Mammary microvascular endothelial cell (primary cell): ENCODE data around the genes CACNA1E, RGS8, LAMC1 and NMNAT2.

GRCh38 chr1:180217385-180217793 lies 12.7 kb upstream of the LHX4 start:
- RAMPAGE, long total RNA: no peak

DNA sequence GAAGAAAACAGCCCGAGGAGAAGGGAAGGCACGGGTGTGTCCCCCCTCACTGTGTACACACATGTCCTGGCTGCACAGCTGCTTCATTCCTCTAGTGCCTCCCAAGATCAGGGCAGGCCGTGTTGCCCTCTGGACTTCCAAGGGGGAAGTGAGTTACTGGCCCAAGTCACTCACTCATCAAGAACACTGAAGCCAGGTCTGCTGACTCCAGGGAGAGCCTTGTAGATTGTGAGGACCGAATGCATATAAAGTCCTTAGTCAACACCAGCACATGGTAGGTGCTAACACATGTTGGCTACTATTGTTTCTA lies 39.8 kb downstream of the LHX4 start:
- RAMPAGE, long total RNA: no peak

DNA sequence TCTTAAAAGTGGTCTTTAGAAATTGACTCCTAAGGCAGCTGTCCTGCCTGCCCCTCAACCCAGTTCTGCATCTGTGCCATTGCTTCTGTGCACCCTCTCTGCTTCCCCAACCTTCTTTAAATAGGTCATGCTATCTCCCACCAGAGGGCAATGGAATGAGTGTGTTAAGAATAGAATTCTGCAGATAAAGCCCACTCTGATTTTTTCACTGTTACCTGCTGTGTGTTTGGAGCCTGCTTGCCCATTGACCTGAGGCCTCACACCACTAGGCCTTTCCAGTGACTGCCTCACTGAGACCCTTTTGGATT lies 44.6 kb upstream of the ACBD6 start:
- RAMPAGE, long total RNA: no peak

GRCh38 chr1:180953128-180953732 lies 40.5 kb downstream of the KIAA1614 start:
- RAMPAGE, long total RNA: no peak

DNA sequence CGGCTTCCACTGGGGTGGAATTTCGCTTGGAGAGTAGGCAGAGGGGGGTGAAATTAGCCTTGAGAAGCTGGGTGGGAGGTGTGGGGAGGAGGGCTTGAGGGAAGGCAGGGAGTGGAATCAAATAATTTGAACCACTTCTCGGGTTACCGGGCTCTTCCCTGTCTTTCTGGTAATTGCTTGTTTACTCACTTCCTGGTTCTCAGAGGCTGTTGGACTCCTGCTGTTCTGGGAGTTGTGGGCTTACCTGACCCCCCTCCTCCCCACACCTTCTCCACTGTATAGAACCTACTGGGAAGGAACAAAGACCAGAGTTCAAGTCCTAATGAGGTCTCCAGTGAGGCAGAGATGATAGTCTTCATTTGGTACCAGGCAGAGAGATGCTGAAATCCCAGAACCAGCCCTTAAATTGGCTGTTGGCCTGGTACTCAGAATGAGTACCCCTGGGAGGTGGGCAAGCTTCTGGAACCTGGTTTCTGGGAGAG lies 13.5 kb downstream of the IER5 start:
- RAMPAGE, long total RNA: no peak

GRCh38 chr1:181483429-181483750 lies at the start of gene CACNA1E:
CACNA1E (plus strand) TSS chr1:181483517.
- RAMPAGE, long total RNA: no peak

GRCh38 chr1:181501051-181501404 lies 17.7 kb downstream of the CACNA1E start:
- RAMPAGE, long total RNA: no peak

DNA sequence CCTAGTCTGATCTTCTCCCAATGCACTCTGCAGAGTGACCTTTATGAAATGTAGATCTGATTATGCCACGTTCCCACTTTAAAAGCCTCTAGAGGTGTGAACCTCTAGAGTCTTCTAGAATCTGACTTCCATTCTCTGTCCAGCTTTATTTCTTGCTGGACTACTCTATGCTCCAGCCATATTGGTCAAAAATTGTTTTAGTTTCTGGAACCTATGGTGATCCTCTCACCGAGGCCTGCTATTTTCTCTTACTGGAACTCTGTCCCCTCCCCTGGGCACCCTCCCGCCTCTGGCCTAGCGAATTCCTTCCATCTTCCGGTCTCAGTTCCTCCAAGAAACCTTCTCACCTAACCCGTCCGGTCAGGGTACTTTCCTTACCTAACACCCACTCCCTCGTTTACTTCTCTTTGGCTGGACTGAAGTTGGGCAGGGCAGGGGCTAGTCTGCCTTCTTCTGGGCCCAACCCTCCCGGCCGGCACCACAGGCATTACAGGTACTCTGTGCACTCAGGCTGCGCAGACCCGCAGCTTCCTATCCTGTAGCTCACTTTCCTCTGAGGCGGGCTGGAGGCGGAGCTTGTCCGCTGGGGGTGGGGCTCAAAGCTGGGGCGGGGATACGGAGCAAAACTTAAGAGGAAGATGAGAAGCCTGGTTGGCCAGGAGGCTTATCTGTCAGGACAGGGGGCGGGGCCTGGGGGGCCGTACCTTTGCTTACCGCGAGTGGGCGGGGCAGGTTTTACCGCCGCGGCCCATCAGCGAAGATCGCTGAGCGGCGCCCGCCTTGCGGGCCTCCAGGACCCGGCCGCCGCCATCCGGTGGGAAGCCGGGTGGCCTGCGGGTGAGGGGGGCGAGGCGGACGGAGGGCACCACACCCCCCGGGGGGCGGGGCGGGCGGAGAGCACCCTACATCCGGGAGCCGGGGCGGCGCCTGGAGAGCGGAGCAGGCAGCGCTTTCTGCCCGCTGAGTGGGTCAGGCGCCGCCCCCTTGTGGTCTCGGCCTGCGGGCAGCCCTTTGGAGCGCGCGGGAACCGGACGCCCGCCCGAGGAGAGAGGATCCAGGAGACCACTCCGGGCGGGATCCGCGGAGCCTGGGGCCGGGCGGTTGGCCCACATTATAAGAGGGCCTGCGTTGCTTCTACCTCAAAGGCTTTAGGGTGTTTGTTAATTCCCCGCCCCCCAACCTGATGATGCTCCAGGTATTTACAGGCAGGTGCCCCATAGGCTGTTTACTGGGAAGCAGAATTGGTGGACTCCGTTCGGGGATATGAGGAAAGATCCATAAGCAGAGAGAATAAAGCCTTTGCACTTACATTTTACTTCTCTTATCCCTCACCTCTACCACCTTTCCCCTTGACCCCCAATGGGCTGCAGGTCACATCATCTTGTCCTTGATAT lies 31.9 kb downstream of the ZNF648 start:
- RAMPAGE, long total RNA: no peak

DNA sequence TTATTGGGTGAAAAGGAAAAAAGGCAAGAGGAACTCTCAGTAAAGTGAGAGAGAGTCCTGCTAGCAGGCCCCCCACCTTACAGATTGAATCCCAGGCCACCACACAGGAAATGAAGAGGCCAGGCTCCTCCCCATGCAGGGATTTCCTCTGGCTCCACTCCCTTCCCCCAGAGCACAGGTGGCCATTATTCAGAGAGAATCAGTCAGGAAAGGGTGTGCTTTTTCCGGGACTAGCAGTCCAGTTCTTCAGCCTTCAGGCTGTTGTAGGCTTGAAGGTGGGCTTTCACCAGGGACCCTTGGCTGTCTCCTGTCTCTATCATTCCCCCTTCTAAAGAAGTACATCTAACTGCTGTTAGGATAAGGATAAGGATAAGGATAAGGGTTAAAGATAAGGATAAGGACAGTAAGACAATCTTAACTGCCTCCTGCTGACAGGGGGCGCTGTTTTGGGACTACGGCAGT lies 26.3 kb downstream of the ZNF648 start:
- RAMPAGE, long total RNA: no peak

DNA sequence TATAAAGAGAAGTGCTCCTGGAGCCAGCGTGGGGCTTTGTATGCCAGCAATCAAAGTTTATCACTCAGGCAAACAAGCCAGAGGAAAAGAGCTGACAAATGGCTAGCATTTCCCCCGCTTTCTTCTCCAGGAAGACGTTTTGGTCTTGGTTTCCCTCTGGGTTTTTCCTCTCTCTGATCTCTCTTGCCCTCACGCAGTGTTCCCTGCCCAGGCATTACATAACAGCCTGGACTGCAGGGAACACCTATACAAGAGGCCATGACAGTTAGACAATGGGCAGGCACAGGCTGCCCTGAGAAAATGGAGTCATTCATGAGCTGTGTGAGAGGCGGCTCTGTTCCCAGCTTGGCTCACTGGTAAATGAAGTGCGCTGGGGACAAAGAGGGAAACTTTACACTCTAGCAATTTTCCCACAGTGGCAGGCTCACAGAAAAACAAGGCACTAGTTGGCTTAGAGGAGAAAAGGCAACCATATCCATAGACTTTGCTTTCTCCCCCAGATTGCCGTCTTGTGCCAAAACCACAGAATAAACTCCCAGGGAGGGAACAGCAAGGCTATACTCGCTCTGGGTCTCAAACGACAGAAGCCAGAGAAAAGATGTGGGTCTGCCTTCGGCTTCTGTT lies 52.7 kb upstream of the ZNF648 start:
- RAMPAGE, long total RNA: no peak

- RAMPAGE, long total RNA: no peak
Observed at GRCh38 chr1:182148805-182149164, 87.3 kb upstream of the ZNF648 start.

GRCh38 chr1:182259475-182260055 lies 132.0 kb downstream of the GLUL start:
- RAMPAGE, long total RNA: no peak

- RAMPAGE, long total RNA: no peak
Observed at GRCh38 chr1:182684270-182684915, at the start of gene RGS8. RGS8 (minus strand) TSS chr1:182684587.

DNA sequence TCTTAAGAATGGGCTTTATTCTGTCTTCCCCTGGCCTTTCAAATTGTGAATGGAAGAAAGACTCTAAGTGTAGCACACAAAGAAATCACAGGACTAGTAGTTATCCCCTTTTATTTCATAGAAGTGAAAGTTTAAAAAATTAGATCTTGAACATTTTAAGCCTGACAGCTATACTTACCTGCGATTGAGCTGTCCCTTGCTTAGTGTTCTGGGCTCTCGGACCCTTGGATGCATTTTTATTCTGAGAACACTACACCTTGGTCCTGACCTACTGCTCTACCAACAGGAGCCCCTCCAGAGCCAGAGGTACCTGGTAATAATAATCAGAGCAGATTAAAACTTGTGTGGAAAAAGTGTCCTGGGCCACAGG lies 14.8 kb downstream of the NPL start:
- RAMPAGE, long total RNA: no peak

- RAMPAGE, long total RNA: no peak
Observed at GRCh38 chr1:182848125-182849182, 9.3 kb downstream of the DHX9 start.

DNA sequence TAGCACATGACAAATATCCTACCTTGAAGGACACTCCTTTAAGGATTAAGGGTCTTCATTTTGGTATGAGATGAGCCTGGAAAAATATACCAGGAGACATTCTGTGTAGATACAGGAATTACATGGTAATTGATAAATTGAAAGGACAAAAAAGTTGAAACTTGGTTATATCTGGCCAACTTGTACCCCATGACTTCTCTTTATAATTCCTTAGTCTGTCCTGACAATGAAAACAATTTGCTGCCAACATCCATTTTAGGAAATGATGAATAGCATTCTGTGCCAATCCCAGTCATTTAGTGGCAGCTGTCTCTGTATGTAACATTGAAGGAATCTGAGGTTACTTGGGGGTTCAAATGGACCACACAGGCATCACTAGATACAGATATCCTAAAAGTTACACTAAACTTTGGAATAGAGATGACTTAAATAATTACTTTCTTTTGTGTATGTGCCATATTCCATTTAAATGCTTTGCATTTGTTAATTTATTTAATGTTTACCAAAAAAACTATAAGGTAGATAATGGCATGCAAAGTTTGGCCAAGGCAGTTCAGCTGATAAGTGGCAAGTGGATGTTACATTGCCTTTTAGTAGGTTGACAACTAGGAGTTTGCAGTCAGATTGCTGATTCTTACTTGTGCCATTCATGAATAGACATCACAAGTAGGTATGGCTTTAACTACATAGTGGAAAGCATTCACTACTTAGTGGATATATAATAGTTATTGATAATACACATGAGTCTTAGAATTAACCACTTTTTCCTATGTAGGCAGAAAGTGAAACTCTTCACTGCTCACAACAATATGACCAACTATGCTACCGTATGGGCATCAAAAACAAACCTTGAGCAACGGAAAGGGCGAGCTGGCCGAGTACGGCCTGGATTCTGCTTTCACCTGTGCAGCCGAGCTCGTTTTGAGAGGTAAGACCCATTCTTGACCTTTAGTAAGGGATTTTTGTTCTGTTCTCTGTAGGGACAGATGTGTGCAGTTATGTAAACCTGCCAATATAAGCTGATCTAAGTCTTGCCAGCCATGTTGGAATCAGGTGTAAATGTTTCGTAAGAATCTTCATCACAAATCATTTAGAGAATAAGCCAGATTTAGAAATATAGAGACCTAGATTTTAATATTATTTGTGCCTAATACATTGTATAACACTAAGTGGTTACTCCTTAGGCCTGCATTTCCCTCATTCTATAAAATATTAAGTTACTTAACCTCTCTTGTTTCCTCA lies 38.5 kb downstream of the DHX9 start:
- RAMPAGE, long total RNA: no peak

- RAMPAGE, long total RNA: no peak
Observed at GRCh38 chr1:183023126-183024184, at the start of gene LAMC1. LAMC1 (plus strand) TSS chr1:183023420.

DNA sequence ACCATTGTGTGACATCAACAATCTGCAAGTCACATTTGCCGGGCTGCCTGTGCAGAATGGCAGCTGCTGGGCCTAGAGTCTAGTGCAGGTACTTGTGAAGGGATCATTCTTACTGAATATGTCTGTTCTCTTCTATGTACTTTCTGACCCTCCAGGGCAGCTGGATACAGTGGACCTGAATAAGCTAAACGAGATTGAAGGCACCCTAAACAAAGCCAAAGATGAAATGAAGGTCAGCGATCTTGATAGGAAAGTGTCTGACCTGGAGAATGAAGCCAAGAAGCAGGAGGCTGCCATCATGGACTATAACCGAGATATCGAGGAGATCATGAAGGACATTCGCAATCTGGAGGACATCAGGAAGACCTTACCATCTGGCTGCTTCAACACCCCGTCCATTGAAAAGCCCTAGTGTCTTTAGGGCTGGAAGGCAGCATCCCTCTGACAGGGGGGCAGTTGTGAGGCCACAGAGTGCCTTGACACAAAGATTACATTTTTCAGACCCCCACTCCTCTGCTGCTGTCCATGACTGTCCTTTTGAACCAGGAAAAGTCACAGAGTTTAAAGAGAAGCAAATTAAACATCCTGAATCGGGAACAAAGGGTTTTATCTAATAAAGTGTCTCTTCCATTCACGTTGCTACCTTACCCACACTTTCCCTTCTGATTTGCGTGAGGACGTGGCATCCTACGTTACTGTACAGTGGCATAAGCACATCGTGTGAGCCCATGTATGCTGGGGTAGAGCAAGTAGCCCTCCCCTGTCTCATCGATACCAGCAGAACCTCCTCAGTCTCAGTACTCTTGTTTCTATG lies 43.5 kb upstream of the LAMC2 start:
- RAMPAGE, long total RNA: no peak

- RAMPAGE, long total RNA: no peak
Observed at GRCh38 chr1:183272562-183272875, 86.5 kb downstream of the LAMC2 start.

- RAMPAGE, long total RNA: no peak
Observed at GRCh38 chr1:183417546-183418916, at the start of gene NMNAT2. NMNAT2 (minus strand) TSS chr1:183418380.